Frontal cortex (tissue), 2 donors: ENCODE measurements around a stretch of chr11.

- RAMPAGE, long total RNA: no peak
Measured at GRCh38 chr11:44596176-44596446, 30.6 kb downstream of the CD82 start.

GRCh38 chr11:44601039-44602270, 36.0 kb downstream of the CD82 start:
- RAMPAGE, long total RNA: no peak

DNA sequence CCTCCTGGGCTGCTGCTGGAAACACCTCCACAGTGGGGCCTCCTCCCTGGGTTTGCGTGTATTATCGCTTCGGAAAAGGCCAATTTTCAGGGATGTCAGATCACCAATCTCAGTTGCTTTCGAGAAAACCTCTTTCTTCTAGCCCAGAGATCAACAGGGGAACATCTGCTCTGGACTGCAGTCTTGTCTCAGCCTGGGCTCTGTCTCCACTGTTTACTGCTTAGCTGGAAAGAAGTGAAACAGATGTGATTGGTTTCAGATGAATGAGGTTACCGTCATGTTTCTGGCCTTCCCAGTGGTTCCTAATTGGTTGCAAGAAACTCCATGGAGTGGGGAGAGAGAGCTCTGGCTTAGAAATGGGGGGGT, 17.4 kb downstream of the TSPAN18 start:
- RAMPAGE, long total RNA: no peak

DNA sequence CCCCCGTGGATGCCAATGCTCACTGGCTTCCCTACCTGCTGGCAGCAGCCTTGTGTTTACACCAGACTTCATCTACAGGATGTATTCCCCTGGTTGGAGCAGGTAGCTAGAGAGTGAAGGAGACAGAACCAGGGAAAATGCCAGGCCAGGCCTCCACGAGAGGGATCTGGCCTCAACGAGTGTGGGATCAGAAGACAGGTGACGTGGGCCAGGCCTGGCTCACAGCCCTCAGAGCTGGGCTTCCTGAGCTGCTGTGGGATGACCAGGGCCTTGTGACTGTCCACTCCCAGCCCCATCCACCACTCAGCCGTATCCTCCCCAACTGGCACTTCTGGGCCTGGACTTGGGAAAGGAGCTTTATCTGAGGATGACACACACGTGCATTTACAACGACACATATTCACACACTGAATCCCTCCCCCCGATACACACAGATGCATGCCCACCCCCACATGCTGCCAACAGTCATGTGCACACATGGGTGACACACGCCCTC, 93.2 kb downstream of the TP53I11 start:
- RAMPAGE, long total RNA: no peak

- RAMPAGE, long total RNA: no peak
Measured at GRCh38 chr11:44865855-44866246, 84.8 kb downstream of the TP53I11 start.

- RAMPAGE, long total RNA: no peak
Measured at GRCh38 chr11:44883520-44883899, 67.2 kb downstream of the TP53I11 start.

DNA sequence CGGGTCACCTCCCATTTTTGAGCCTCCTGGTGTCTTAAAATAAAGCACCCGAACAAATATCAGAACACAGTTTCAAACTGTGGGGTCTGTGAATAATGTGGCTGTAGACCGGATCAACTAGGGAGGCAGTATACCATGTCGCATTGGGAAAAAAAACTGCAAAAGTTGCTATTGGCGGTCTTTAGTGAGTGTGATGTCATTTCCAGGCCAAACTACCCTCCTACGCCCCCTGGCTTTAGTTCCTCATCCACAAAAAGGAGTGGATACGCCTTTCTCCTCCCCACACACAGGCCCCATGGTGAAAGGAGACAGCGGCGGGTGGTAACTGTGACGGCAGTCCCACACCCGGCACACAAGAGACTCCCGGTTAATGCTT, 11.1 kb downstream of the TP53I11 start:
- RAMPAGE, long total RNA: no peak

- RAMPAGE, long total RNA: no peak
Measured at GRCh38 chr11:44946990-44947776, 3.5 kb downstream of the TP53I11 start.

GRCh38 chr11:44979555-44980357, 29.1 kb upstream of the TP53I11 start:
- RAMPAGE, long total RNA: no peak

GRCh38 chr11:45048637-45049182, 97.7 kb upstream of the PRDM11 start:
- RAMPAGE, long total RNA: no peak

DNA sequence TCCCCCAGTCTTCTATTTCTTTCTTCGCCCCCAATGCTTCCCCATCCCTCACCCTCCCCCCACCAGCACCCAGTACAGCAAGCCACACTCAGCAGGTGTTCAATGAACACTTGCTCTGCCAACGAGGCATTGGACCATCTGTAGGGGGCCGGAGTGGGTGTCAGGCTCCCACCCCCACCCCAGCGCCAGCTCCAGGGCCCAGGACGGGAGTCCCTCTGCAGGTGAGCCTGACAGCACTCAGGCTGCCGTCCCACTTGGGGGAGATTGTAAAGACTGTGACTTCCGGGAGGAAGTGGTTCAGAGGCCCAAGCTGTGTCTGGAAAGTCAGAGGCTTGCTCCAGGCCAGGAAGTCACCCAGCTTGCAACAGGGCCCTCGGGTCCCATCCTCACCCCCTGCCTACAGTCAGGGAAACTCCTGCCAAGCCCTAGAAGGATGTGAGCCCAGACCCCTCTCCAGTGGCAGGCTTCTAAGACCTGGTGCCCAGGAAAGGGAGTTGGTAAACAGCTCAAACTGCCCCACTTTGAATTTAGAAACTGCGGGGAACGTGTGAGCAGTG, 66.3 kb upstream of the PRDM11 start:
- RAMPAGE, long total RNA: no peak

DNA sequence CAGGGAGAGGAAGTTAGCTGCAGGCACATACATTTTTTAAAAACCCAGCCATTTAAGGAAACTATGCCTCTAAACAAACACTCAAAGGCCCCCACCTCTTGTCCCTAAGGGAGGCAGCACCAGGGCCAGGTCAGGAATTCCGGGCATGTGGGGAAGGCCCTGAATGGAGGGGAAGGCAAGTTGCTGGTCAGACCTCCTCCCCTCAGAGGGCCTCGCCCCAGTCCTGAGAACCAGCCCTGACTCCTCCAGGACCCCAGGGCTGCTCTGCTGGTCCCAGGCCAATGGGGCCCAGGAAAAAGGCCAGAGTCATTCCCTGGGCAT, 54.4 kb upstream of the PRDM11 start:
- RAMPAGE, long total RNA: no peak

DNA sequence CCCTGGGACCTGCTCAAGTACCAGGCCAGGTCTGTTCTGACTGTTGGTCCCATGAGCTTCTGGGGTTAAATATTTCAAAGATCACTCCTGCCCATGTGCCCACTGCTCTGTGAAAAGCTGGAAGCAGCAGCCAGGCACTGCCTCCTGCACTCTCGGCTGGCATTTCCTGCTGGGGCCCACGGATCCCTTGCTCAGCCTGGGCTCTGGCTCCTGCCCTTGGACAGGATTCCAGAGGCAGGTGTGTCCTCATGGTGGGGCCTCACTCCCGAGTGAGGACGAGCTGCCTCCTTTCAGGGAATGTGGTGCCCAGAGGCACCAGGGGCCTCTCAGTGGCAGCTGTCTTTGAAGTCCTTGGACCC, 38.1 kb upstream of the PRDM11 start:
- RAMPAGE, long total RNA: no peak

- RAMPAGE, long total RNA: no peak
Measured at GRCh38 chr11:45178853-45179576, 32.6 kb downstream of the PRDM11 start.

GRCh38 chr11:45226795-45227612, 59.1 kb downstream of the SYT13 start:
- RAMPAGE, long total RNA: no peak

DNA sequence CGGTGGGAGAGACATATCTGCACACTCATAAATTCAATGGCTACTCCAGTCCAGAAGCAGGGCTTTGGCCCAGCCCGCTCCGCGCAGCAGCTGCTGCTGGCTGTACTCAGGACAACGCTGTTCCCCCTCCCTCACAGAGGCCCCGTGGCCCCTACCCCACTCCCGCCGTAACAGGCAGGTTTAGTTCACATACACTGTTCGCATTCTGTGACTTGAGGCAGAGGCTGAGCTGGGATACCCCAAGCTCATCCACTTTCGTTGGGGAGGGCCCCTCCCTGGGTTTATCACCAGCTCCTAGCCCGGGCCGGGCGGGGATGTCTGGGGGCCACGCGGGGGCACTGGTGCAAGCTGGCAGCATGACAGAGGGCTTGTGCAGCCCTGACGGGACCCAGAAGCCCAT, 52.4 kb downstream of the SYT13 start:
- RAMPAGE, long total RNA: no peak

DNA sequence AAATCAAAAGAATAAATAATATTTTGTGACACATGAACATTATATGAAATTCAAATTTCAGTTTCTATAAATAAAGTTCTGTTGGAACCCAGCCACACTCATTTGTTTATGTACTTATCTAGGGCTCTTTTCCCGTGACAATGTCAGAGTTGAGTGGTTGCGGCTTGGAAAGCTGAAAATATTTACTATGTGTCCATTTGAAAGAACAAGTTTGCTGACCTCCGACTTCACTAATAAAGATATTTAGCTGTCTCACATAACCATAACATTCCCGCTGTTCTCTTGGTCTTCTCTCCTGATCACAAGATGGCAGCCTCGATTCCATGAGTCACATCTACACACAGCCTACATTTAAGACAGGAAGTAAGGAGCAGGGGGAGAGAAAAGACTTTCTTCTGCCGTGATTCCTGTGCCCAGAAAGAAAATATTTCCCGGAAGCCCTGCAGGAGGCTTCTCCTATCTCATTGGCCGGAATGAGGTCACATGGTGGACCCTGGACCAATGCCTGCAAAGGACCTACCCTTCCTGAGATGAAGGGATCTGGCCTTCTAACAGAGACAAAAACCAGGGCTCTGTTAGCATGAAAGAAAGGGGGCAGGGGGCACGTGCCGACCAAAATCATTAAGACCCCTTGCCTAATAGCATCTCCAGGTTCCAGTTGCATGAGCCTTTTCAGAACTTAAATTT, 47.4 kb upstream of the SYT13 start:
- RAMPAGE, long total RNA: no peak

GRCh38 chr11:45721907-45722484, 56.6 kb upstream of the CHST1 start:
- RAMPAGE, long total RNA: no peak

GRCh38 chr11:45745031-45745782, 59.7 kb upstream of the SLC35C1 start:
- RAMPAGE, long total RNA: no peak

- RAMPAGE, long total RNA: no peak
Measured at GRCh38 chr11:45798743-45799038, 6.3 kb upstream of the SLC35C1 start.